ENCODE data around the genes PTPRQ, MYF6 and PPFIA2.

GRCh38 chr12:77998924-77999507 lies 168.3 kb downstream of the NAV3 start:
- PRO-cap, 2 experiments = no peak in any of the 2 experiments

DNA sequence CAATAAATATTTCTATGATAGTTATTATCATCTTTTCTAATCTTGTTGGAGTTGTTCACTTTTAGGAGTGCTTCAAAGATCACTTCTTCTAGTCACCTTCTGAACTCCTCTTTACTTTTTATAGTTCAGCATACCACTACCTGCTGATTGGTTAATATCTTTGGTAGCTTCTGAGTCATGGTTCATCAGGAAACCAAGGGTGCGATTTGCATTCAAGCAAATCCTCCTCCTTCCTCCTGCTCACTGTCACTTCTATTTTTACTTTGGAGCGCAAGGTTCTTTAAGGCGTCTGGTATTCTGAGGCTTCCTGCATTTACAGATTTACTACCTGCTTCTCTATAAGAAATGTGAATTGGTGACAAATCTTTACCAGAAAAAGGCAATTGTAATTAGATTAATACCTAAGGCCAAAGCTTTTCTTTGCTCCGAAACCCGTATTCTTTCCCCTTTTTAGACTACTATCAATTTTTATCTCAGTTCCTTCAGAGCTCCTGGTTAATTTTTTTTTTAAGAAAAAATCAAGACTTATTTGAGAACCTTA lies 24.1 kb downstream of the SYT1 start:
- PRO-cap, 2 experiments = no peak in any of the 2 experiments

GRCh38 chr12:79451773-79452582 lies 238.8 kb downstream of the PAWR start:
- PRO-cap, 2 experiments = no peak in any of the 2 experiments

DNA sequence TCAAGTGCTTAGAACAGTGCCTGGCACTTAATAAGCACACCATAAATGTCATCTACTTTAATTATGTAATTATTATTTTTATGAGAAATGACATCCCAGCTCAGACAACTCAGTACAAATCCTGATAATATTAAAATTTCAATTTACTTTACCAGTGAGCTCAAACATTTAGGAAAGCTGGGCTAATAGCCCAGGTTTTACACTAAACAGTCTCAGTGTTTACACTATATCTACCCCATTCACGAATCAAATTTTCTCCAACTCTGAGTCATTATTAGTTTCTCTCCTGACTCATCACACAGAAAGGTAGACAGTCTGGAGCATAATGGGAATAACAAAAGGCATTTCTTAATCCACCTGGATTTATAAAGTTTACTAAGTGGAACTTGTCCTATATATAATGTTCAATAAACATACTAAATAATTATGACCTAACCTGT lies 5.7 kb downstream of the PAWR start:
- PRO-cap, 2 experiments = no peak in any of the 2 experiments

DNA sequence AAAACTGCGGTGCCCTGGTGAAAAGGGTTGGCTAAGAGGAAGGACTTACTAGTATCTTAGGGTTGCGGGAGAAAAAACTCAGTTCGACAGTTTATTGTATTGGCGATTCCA lies 731 bp upstream of the PAWR start:
- PRO-cap, 2 experiments = peak in 1 of 2 experiments; most common plus-strand start position 20 of the sequence (in 1)

DNA sequence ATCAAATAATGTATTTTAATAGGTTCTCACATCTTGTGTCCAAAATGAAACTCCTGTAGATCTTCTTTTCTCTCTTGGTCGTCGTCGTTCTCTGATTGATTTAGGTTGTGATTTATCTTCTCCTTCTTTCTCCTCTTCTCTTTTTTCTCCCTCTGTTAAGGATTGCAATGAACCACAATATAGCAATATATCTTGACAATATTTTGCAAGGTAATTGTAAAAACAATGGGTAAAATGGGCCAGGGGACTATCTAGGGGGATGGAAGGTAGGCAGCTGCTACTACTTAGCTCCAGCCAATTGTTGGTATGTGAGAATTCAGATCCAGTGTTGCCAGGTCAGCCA lies 104.8 kb upstream of the PAWR start:
- PRO-cap, 2 experiments = no peak in any of the 2 experiments

- PRO-cap, 2 experiments = no peak in any of the 2 experiments
These were observed 36.2 kb downstream of the PPP1R12A start for GRCh38 chr12:79898563-79899212.

DNA sequence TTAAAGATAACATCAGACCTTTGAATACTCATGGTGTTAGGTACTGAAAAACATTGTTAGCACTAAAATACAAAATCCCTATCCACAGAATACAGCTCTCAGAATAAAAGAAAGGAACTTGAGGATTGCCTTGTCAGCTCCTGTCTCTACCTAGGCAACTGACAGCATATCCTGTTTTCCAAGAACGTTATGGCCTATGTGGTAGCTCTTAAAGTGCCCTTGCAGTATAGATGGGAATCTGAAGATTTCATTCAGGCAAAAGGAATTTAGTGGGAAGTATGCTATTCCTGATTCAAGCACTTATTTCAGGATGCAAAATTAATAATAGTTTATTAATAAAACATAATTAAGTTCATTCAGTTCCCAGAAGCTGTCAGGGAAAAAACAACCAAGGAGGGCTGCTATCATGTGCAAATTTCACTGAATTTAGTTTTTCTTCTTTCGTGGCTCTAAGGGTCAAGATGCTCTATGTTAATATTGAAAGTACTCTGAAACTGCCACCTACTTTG lies 1.9 kb upstream of the PPP1R12A start:
- PRO-cap, 2 experiments = no peak in any of the 2 experiments

GRCh38 chr12:80056152-80056770 lies 43.1 kb upstream of the OTOGL start:
- PRO-cap, 2 experiments = no peak in any of the 2 experiments

- PRO-cap, 2 experiments = peak in 1 of 2 experiments; most common minus-strand start chr12:80250192 (in 1)
These were observed 150.7 kb downstream of the OTOGL start for GRCh38 chr12:80250078-80250487.

GRCh38 chr12:80443655-80444647 lies at the start of gene PTPRQ:
PTPRQ (plus strand) TSS chr12:80444235.
- PRO-cap, 2 experiments = no peak in any of the 2 experiments

DNA sequence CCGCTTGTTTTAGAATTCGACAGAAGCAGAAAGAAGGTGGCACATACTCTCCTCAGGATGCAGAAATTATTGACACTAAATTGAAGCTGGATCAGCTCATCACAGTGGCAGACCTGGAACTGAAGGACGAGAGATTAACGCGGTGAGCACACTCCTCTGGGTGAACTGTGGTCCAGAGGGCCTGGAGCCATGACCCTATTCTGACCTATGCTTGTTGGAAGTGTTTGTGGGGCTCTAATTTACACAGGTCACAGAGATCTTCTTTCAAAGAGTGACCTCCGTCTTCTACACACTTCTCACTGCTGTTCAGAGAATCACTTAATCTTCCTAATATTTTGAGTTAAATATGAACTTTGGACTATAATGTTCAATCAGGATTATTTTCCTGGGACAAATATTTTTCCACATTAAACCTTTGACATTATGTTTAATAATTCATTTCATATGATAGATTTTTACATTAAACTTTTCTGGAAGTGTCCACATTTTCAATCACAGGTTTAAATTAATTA lies 72.4 kb upstream of the MYF6 start:
- PRO-cap, 2 experiments = no peak in any of the 2 experiments

DNA sequence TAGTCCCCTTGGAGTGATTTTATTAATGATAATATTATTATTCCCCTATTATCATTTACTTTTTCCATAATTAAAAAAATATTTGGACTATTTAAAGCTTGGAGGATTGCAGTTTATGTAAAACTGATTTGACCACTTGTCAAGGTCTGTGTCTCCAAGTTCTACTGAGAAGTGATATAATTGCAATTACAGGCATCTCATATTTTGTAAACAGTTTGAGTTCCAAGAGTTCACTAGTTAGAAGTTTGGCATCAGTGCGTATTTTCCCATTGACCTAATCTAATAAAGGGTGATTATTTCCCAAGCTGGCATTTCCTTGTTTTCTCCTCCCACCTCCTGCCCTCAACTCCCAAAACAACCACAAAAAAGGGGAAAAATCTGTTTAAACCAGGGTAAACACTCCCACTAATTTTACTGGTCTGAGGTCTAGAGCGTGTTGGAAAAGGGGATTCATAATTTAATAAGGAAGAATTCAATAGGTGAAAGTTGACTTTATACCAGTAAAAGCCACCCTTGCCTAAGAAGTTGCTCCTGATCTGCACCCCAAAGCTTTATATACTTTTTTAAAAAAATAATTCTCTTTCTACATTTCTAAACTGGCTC lies 3.0 kb upstream of the MYF6 start:
- PRO-cap, 2 experiments = no peak in any of the 2 experiments

GRCh38 chr12:80707445-80708435 lies at the start of gene MYF6:
MYF6 (plus strand) TSS chr12:80707634.
- PRO-cap, 2 experiments = no peak in any of the 2 experiments

DNA sequence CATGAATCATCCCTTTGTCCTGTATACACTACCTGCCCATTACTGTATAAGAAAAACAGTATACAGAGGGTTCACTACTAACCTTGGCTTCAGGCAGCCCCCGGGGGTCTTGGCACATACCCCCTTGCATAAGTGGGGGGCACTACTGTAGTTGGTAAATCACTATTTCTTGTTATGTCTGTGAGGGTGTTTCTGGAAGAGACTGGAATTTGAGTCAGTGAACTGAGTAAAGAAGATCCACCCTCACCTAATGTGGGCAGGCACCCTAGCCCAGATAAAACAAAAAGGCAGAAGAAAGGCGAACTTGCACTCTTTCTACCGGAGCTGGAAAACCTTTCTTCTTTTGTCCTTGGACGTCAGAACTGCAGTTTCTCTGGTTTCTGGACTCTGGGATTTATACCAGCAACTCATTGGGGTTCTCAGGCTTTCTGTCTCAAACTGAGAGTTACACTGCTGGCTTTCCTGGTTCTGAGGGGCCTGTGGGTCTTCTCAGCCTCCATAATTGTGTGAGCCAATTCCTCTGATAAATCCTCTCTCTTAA lies 14.8 kb downstream of the LIN7A start:
- PRO-cap, 2 experiments = no peak in any of the 2 experiments

- PRO-cap, 2 experiments = no peak in any of the 2 experiments
These were observed 219.7 kb downstream of the ACSS3 start for GRCh38 chr12:81297534-81298063.

GRCh38 chr12:81759024-81759840 lies at the start of gene PPFIA2:
PPFIA2 (minus strand) TSS chr12:81759350.
- PRO-cap, 2 experiments = no peak in any of the 2 experiments

GRCh38 chr12:82357710-82358056 lies 504 bp downstream of the CCDC59 start:
- PRO-cap, 2 experiments = no peak in any of the 2 experiments

GRCh38 chr12:82634704-82635103 lies 52.0 kb upstream of the TMTC2 start:
- PRO-cap, 2 experiments = peak in 1 of 2 experiments; most common plus-strand start chr12:82635018 (in 1)

DNA sequence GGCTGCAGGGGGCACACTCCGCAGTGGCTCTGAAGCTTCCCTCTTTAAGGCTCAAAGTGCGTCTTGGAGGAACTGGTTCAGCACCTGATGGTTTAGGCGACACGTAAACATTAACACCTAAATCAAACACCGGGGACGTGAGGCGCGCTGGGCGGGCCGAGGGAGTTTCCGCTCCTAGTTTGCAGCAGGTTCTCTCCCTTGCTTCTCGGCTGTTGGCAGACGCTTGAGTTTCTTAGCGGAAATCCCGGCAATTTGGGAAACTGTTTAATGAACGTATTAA lies 931 bp downstream of the TMTC2 start:
- PRO-cap, 2 experiments = peak in 2 of 2 experiments; most common plus-strand start position 177 of the sequence (in 1); most common minus-strand start position 112 of the sequence (in 2)